Mammary microvascular endothelial cell (primary cell): ENCODE results near the genes HCRT, STAT5A, CAVIN1 and COASY.

DNA sequence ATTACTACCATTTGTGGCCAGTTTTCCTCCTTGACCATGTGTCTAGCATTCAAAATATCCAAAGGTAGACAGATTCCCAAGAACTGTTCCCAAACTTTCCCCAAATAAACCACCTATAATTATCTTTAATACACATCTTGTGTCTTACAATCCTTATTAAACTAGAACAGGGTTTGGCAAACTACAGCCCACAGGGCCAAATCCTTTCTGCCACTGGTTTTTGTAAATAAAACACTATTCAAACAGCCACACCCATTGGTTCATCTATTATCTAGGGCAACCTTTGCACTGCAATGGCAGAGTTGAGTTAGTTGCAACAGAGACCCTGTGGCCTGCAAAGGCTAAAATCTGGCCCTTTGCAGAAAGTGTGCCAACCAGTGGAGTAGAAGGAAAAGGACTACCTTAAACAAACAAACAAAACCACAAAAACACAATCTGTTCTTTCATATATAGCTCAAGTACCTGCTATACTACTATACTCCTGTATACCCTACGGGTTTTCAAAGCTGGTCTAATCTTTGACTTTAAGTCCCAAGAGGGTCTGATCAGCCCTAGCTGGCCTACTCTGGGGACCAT, 23.1 kb downstream of the CNP start:
- RAMPAGE, long total RNA = no peak

DNA sequence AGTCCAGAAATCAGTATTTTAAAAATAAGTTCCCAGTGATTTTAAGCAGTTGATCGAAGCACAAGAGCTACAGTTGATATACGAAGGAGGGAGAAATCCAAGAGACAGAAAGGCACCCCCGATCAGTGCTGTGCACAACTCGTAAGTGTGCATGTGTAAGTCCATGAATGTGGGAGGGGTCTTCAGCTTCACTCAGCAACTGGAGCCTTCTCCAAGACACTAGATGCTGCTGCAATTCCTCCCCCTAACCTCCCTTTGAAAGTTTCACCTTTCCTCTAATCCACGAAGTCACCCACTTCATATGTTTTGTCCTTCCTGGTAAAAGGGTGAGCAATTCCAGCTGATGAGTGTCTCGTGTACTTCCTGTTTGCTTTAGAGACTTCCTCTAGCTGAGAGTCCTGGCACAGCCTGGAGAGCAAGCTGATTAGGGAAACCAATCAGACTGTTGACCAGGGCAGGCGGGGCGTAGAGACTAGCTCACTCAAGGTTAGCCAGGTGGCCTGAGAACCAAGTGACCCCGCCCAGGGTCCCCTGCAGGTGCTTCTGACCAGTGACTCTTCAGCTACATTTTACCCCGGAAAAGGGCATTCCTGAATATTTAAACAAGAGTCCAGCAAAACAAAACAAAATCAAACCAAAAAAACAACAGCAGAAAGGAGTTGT, 13.0 kb downstream of the HSPB9 start:
- RAMPAGE, long total RNA = no peak

- RAMPAGE, long total RNA = no peak
Observed at GRCh38 chr17:42171914-42172138, 9.1 kb downstream of the KCNH4 start.

- RAMPAGE, long total RNA = no peak
Observed at GRCh38 chr17:42185111-42185310, 241 bp downstream of the HCRT start.

DNA sequence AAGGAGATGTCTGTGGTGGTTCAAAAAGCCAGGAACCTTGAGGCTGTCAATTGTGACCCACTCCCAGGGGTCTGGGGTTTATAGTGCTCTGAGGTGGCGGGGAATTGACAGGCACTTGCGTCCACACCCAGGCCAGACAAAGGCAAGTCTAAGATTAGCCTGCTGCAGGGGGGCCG, at the start of gene HCRT:
TSS of gene HCRT (minus strand) at position 55 of the 176 bp plus-strand sequence.
- RAMPAGE, long total RNA = no peak

DNA sequence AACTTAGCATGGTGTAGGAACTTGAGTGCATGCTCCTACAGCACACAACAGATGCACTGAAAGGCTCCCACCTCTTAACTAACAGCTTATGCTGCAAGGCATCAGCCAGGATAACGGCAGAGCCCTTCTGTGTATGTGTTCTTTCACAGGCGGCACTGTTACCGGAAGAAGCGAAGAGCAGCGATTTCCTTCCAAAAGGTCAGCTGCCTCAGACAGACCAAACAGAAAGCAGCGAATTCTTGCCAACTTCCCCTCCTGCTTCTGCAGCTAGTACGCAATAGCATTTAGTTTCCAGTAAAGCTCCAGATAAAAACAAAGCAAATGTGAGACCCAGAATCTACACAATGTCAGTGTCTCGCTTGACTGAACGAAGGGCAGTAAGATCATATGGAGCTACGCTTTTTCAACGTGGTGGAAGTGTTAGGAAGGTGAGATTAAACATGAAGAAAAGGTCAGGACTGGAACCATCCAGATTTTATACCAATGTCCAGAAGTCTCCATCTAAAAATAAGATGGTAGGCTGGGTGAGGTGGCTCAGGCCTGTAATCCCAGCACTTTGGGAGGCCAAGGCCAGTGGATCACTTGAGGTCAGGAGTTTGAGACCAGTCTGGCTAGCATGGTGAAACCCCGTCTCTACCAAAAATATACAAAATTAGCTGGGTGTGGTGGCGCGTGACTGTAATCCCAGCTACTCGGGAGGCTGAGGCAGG, 27.4 kb downstream of the STAT5B start:
- RAMPAGE, long total RNA = no peak

DNA sequence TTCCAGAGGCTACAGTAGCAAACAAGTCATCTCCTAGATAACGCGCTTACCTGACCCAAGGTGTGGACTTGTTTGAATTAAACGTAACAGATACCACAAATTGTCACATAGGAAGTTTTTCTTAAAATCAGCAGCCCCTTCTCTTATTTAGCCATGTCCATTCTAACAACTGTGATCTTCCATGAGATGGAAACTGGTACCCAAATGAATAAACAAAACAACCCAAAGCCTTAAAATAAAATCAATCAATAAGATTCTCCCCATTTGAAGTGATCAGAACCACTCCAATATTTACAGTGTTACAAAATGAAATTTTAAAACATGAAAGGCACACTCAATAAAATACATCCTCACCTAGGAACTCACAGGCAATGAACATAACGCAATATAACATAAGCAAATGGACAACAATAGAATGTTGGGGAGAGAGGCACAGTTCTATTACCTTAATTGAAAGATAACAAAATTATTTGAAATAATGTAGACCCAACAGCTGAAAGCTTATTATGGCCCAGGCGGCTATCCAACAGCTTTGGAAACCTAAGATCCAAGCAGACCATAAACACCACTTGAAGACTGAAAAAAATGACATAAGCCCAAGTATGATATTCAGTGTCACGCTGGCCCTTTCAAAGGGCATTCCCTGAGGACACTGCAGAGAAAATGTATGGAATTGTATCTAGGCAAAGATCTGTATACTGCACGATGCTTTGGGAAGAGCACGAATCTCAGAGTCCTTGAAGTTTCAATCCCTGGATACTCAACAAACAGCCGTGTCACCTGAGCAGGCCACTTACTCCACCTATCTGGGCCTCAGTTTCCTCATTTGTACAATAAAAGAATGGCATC, 1.6 kb downstream of the STAT5B start:
- RAMPAGE, long total RNA = no peak

GRCh38 chr17:42287191-42287830, 987 bp upstream of the STAT5A start:
- RAMPAGE, long total RNA = no peak

- RAMPAGE, long total RNA = no peak
Observed at GRCh38 chr17:42287831-42288613, at the start of gene STAT5A. TSS of gene STAT5A (plus strand) at chr17:42288498.

GRCh38 chr17:42340945-42341288, 47.3 kb downstream of the STAT3 start:
- RAMPAGE, long total RNA = no peak

GRCh38 chr17:42361858-42362315, 26.4 kb downstream of the STAT3 start:
- RAMPAGE, long total RNA = no peak

DNA sequence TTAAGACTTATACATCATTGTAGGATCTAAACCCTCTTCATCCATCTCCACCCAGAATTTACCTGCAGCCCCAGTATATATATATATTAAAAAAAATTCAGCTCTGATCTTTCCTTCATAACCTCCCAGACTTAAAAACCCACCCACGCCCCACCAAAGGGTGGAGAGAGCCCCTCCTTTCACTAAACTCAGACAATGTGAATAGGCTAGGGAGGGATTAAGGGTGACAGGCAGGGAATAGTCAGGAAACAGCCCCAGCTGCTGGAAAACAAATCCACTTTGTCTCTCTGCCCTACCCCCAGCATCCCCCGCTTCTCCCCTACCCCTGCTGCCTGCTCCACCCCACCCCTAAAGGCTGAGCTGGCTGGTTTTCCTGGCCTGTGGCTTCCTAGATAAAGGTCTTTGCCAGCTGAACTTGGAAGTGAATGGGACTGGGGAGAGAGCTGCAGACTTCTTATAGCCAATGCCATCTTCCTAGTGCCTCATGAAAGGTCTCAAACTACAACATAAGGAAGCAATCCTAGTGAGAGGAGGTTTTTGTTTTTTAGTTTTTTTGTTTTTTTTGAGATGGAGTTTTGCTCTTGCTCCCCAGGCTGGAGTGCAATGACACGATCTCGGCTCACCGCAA, 15.0 kb downstream of the CAVIN1 start:
- RAMPAGE, long total RNA = no peak

DNA sequence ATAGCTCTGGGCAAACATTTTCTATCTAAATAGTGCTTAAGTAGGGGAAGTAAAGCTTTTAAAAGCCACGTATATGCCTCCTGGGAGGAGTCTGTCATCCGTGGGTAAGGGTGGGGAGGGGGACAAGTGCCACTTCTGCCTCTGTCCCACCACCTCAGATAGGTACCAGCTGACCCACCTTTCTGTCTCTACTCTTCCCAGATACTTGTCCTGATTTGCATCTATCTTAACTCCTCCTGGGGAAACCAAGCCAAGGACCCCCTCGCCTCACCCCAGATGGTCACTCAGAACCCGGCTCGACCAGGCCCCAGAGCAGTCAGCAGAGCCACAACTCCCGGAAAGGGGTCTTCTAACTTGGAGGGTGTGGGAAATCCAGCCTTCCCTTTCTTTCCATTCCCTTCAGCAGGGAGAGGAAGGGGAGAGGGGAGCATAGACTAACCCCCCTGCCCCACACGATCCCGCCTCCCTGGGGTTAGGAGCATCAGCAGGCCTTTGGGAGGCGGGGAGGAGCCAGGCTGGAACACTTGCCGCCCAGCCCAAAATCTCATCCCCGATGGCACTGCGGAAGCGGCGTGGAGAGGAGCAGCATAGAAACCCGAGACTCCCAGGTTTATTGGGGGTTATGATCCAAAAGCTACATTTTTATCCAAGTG, 1.9 kb downstream of the CAVIN1 start:
- RAMPAGE, long total RNA = no peak

DNA sequence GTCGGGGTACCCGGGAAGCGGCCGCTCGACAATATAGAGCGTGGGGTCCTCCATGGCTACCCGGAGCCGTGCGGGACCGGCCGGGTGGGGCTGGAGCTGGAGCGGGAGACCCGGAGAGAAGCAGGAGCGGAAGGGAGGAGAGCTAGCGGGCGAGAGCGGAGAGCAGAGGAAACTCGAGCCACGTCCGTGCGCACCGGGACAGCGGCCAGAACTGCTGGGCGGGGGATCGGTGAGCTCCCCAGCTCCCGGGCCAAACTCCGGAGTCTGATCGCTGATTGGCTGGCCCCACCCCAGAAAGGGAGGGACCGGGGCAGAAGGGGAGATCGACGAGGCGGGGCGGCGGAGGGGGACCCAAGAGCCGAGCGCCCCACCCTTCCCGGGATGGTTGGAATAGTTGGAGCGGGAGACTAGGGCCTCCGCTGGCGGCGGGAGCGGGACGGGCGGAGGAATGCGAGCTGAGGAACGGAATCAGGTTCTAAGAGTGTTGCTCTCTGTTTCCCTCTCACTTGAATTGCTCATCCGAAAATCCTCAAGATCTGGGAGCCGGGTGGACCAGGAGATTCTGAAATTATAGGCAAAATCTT, at the start of gene CAVIN1:
TSS of gene CAVIN1 (minus strand) at position 213 of the 584 bp plus-strand sequence.
- RAMPAGE, long total RNA = start-site peak on the minus strand centred at position 144 of the sequence, 207 bp wide, 2,927 and 400 reads in 2 replicates

DNA sequence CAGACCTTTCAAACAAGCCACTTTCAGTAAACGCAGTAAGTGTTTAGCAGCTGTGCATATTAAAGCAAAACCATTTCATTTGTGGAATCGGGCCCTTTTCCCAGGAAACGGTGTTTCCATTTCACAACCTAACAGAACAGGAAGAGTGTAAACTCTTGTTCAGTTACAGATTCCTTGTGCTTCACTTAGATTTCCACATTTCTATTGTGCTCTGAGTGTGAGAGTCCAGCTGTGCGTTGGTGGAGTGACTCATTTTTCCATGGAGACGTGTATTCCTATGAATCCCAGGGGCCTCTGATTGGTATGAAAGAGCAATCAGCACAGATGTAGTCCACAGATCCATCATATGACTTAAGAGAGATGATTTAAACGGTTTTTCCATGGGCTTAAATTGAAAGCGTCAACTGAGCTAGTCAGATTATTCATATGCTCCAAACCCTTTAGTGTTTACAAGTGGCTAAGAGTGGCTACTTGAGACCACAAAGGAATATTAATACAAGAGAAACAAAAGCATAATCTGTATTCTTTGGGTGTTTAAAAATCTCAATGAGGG, 13.4 kb upstream of the CAVIN1 start:
- RAMPAGE, long total RNA = no peak

DNA sequence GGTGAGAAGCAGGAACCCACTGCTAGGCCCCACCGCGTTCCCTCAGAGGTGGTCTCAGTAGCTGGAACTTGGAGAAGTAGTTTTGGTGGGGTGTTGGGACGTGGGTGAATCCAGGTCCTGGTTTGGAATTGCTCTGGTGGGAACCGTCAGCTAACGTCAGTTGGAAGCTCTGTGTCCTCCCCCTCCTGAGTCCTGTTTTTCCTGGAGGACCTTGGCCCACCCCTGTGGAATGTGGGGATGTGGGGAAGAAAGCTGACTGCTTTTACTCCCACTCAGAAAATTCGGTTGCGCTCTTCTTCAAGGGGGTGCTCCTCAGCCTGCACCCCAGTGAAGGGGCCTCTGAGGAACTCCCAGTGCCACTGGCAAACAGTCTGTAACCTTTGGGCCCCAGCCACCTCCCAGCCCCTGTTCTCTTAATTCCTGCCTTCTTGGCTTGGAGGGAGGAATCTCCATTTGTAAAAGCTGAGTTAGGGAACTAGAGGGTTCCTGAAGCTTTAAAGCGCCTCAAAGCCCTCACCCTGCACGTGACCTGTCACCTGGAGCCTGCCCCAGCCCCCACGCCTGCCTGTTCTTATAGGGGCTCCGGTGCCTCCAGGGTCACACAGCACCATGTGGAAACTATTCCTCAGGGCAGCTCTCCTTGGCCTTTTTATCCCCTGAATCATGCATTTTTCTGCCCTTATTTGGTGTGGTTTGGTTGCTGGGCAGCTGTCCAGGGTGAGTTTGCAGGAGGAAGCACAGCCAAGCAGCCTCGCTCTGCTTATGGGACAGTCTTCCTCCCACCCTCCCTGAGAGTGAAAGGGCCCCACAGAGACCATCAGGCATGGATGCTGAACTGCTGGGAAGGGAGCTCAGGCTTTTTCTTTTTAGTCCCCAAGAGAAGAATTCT, 16.2 kb upstream of the NAGLU start:
- RAMPAGE, long total RNA = no peak

- RAMPAGE, long total RNA = no peak
Observed at GRCh38 chr17:42520454-42521826, 15.1 kb upstream of the NAGLU start.

- RAMPAGE, long total RNA = start-site peak on the minus strand at chr17:42554685-42554748, 151 and 38 reads in 2 replicates
Observed at GRCh38 chr17:42554148-42555237, 1.8 kb downstream of the HSD17B1 start.

DNA sequence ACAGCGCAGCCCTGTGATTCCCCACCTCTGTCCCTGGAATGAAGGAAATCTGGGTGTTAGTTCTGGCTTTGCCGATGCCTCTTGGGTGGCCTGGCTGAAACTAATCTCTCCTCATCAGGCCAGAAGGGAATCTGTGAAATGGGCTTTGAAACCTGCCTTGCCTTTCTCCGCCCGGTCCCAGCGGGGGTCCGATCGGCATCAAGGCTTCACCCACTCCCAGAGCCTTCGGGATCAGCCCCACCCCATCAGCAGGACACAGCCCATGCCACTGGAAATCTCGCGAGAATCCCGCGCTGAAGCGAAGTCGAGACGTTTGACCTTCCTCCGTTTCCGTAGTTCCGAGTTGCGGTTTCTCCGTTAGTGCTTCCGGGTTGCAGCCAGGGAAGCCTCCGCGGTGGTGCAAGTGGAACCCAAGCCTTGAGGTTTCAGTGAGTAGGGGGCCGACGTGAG, at the start of gene COASY:
TSS of gene COASY (plus strand) at position 357 of the 450 bp plus-strand sequence.
- RAMPAGE, long total RNA = start-site peak on the plus strand centred at position 375 of the sequence, 14 bp wide, 70 and 134 reads in 2 replicates

GRCh38 chr17:42632842-42633586, 23.5 kb downstream of the TUBG1 start:
- RAMPAGE, long total RNA = no peak